PC-3 (cell line): ENCODE data around the genes TMEM106C and ARF3.

DNA sequence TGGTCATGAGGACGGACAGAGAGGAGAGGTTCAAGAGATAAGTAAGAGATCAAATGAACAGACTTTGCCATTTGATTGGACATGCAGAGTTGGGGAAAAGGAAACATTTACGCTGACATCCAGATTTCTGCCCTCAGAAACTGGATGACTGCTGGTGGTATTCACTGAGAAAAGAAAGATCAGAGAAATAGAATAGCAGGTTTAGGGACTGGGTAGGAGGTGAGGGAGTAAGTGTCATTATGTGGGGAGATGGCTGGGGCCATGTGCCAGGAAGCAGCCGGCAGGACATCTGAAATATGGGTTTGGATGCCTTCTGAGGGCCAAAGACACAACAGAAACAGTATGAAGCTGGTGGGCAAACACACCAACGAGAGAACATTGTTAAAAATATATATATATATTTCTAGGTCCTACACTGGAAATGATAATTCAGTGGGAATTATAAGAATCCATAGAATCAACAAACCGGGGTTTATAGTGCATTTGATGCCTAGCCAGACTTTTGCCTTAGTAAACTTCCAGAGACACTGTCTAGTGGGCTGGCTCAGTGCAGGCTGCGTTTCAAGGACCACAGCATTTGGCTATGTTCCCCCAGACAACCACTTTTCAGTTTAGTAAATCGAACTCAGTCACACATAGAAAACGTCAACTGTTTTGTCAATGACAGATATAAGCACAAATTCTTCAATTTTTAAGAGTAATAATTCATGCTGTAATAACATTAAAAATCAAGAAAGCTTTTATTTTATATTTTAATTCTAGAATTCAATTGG lies 42.1 kb downstream of the SLC38A4 start:
- RAMPAGE, long total RNA, result no peak

DNA sequence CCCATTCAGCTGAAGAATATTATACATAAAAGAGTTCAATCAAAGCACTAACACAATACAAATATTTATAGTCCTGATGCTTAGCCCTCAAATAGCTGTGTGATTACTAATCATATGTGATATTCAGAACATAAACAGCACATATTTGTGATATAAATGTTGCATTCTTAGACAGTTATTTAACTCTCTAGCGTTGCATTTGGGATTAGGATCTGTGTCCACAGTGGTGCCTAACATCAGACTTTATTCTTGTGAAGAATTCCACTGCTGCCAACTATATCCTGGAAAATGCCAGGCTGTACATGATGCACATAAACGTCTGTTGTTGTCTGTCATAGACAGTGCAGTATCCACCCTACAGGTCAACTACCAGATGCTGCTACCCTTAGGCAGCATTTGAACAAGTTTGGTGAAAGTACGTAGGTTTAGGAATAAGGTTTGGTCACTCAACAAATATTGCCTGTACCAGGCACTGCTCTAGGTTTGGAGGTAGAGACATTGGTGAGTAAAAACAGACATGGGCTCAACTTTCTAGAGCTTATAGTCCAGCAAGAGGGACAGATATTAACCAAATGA lies 39.0 kb downstream of the SLC38A4 start:
- RAMPAGE, long total RNA, result no peak

DNA sequence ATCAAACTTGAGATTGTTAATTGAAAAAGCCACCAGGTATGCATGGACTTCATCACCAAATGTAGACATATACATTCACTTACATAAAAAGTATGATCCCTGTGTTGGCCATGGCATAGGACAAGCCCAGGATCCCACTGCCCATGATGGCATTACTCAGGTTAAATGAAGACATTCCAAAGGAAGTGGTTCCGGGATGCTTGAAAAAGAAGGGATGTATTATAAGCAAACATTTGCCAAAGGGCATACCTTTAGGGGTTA lies 38.0 kb downstream of the SLC38A4 start:
- RAMPAGE, long total RNA, result no peak

GRCh38 chr12:47209544-47209907 lies 129.8 kb upstream of the AMIGO2 start:
- RAMPAGE, long total RNA, result no peak

DNA sequence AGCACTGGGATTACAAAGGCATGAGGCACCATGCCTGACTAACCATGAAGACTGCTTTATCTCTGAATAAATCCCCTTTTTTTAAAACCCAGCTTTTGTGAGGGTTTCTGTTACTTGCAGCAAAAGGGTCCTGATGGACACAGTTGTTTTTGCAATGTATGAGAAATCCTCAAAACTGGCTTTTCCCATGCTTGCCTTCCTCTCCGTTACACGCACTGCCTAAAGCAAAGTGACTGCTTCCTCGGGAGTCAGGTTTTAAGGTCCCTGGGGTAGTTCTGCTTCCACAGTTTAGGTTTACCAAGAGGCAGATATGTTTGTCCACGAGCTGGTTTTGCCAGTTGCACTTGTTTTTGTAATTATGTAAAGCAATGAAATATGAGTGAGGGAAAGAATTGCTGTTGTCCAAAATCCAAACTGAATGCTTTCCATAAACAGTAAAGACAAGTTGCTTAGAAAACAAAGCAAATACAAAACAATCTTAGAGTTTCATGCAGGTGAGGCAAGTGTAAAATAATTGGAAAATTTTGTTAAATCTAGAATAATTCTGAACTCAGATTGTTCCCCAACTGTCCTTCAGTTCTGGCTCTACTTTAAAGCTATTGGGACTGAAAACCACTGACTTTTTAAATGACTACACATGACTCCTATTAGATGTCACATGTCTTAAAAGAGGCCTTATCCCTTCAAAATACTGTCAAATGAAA lies 290.7 kb upstream of the AMIGO2 start:
- RAMPAGE, long total RNA, result no peak

GRCh38 chr12:47391502-47392079 lies 311.8 kb upstream of the AMIGO2 start:
- RAMPAGE, long total RNA, result no peak

DNA sequence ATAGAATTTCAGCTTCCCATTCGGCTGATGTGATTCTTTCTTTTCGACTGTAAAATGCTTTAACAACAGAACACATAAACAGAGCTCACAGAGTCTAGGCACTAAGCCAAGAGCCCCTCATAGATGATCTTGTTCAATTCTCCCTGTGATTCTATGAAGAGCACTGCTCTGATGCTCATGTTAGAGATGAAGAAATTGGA lies 232.7 kb downstream of the RPAP3 start:
- RAMPAGE, long total RNA, result no peak

- RAMPAGE, long total RNA, result no peak
Observed at GRCh38 chr12:47736701-47737747, 11.7 kb upstream of the ENDOU start.

GRCh38 chr12:47834115-47835607 lies 15.0 kb upstream of the HDAC7 start:
- RAMPAGE, long total RNA, result no peak

DNA sequence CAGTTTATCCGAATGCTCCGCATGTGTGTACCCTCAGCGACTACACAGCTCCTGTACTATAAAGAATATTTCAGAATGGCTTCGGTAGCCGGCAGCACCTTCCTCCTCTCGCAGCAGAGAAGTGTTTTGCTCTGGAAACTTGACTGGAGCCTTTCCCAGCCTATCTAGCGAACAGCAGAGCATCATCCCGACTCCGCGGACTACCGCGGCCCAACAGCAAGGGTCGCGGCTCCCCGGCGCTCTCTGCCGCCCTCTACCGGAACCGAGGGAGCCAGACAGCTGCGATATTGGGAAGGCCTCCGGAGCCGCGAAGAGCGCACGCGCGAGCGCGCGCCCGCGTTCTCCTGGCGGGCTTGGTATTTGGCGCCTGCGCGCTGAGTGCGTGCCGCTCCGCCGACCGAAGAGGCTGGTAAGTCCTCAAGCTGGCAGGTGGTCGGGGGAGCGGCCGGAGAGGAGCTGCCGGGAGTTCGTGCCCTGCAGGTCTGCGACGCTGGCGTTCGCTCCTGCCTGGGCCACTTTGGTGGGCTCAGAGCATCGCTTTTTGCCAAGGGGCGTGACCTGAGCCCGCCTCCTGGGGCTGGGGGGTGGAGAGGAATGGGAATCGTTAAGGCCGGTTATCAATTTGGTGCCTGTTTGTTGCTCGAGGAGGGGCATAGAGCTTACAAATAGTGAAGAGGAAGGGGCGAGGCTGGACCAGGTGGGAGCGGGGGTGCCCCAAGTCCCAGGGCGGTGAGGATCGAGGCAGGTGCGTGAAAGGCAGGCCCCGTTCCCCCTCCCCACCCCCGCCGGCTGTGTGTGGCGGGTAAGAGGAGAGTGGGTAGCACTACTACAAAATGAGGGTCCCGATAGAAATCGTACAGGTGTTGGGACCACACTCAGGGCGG lies at the start of gene TMEM106C:
TMEM106C (plus strand) TSS at position 372 of the 884 bp plus-strand sequence.
- RAMPAGE, long total RNA, result start-site peak on the plus strand centred at position 397 of the sequence, 71 bp wide, 383 and 320 reads in 2 replicates

GRCh38 chr12:48037802-48038302 lies 33.6 kb upstream of the COL2A1 start:
- RAMPAGE, long total RNA, result no peak

- RAMPAGE, long total RNA, result no peak
Observed at GRCh38 chr12:48106641-48107031, 757 bp upstream of the SENP1 start.

GRCh38 chr12:48184567-48185077 lies 1.2 kb downstream of the CCDC184 start:
- RAMPAGE, long total RNA, result no peak

- RAMPAGE, long total RNA, result no peak
Observed at GRCh38 chr12:48656704-48656959, 25.4 kb downstream of the KANSL2 start.

DNA sequence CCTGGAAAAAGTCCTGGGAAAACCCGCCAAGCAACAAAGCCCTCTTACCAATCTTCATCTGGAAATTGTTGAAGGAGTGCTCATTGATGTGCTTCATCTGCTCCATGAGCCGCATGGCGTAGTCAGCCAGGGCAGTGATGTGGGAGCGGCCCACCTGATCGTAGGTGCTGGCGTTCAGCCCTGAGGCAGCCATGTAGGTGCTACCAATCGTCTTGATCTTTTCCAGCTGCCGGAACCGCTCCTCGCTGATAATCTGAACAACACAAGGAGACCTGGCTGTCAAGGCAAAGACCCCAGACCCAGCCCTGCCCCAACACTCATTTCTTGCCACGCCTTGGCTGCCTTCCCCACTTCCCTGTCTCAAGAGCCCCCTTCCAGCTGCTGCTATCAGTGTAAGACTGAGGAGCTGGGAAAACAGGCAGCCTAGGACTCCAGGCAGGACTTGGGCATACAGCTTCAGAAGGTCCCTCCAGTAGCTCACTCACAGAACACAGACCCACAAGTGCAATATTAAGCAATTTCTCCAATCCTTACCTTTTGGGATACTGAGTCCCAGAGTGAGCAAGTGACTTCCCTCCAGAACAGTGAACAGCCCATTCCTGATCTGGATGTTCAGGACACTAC lies 18.1 kb downstream of the ADCY6 start:
- RAMPAGE, long total RNA, result no peak

GRCh38 chr12:48795443-48796185 lies 6.7 kb upstream of the ADCY6 start:
- RAMPAGE, long total RNA, result no peak

- RAMPAGE, long total RNA, result no peak
Observed at GRCh38 chr12:48861082-48861732, 4.5 kb downstream of the RND1 start.

GRCh38 chr12:48957241-48958160 lies at the start of gene ARF3:
TSS of gene ARF3 (minus strand) at chr12:48957487.
- RAMPAGE, long total RNA, result no peak

DNA sequence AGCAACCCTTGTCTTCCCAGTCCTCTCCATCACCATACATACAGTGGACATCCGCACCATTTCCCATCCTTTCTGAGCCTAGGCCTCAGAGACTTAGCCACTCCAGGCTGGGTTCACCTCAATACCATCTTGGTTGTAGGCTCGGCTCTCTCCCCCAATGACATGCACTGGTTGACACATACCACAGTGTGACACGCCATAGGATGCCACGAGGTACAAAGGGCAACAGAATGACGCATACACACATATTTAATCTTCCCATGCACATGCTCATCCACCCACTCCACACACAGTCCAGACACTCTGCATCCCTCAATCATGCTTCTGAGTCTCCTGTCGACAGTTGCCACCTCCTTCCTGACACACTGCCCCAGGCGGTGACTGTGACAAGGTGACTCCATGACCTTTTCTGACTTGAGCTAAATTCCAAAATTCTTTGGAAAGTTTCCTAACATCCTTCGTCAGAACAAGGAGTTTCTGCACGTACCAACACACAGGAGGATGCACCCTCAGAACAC lies 873 bp upstream of the WNT1 start:
- RAMPAGE, long total RNA, result no peak

GRCh38 chr12:48981020-48981890 lies 3.1 kb downstream of the WNT1 start:
- RAMPAGE, long total RNA, result no peak